Metastatic Lung Carcinoma in the Adrenal Gland (tissue), 1 donor: ENCODE measurements around the gene SCOC.

DNA sequence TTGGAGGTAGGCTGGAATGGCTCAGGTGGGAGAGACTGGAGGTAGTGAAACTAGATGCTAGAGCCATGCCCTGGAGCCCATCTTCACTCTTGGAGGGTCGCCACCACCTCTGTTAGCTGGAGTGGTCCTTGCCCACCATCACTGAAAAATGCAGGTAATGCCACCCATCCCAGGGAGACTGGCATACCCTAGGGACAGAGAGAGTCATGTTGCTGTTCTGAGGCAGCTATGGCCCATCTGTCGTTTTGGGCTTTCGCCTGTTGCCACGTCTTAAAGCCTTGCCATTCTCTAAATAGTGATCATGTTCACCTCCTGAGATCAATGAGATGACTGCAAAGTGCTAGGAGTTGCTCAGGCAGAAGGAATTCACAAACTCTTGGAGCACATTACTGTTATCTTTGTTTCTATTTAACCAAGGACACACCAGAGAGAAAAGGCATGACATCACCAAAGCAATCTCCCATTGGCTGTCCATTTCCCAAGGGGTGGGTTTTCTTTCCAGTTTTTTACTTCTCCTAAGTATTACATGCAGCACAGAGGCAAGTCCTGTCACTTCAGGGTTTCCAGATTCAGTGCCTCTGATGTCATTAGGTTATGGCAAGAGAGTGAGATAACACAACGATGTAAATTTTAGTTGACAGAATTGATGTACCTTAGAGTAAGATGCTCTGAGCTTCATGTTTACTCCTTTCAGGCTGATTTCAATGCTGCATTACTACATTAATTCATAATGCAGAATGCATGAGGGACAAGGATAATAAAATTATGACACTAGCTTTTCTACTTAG, 37.1 kb upstream of the SETD7 start:
- PRO-cap, result no peak

DNA sequence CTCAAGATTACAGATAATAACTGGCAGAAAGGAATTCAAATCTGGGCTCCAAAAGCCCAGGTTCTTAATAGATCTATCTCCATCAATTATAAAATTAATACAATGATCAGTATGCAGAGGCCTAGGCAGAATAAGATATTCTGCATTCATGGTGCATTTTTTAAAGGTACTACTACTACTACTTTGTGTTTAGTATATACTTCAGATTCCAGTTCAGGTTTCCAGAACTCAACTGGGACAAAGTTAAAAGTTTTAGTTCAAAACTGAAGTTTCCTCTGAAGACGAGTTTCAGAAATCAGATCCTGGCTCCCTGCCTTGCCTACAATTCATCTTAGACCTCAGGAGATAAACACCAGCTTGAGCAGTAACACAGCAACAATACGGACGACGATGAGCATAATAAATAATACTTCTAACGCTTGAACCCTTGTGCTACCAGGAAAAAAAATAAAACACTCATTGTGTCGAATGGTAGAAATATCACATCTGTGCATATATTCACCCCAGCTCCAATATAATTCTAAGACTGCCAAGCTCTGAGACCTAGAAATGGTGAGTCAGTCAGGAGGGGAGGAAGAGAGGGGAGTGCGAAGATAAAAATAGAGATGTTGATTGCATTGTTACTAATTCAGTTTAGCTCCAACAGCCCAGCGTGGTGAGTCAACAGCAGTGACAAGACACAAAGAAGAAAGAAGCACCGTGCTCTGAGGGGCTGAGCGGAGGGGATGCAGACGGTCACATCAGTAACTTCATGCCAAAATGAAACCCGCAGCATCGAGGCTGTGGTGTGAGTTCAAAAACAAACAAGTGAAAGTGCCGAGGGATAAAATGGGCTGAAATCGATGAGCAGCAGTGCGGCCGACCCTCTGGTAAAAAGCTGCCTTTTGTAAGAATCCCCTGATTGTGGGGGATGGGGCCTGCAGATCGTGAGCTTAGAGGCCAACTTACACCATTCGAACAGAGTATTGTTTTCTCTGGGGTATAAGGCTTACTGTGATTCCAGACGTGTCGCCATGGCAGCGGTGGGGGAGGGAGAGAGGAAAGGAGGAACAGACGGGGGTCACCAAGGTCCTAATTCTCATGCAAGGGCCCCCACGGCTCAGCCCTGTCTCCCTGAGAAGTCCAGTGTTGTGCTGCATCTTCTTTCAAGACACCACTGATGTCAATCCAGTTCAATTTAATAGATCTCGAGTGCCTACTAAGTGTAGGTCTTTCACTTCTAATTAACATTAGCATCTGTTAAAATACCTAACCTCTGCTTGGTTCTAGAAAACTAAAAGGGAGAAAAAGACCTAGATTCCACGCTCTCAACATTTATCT, 150.3 kb downstream of the MGST2 start:
- PRO-cap, result no peak

- PRO-cap, result no peak
These were observed 160.6 kb downstream of the MGST2 start for GRCh38 chr4:139826043-139826699.

DNA sequence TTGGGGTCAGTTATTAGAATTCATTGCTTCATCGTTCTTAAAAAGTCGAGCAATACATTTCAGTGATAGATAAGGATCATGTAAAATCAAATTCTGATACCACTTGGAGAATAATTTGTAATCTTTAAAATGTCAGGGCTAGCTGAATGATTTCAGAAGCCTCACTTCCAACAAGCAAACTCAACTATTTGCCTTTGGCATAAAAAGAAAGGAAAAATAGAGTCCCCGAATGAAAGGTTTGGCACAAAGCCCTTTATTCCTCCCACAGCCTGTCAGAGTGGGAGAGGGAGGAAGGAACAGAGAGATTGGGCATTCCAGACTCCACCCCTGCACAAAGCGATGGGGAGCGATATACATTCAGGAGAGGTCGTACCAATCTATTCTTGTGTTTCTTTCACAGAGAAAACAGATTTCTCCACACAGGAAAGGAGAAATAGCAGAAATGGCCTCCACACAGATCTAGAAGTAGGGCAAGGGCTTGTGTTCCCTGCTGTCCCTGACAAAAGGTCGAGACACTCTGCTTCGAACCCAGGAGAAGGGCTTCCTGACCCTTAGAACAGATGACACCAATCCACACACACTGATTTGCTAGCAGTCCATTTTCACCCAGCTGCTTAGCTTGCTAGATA, 197.5 kb downstream of the MAML3 start:
- PRO-cap, result no peak

DNA sequence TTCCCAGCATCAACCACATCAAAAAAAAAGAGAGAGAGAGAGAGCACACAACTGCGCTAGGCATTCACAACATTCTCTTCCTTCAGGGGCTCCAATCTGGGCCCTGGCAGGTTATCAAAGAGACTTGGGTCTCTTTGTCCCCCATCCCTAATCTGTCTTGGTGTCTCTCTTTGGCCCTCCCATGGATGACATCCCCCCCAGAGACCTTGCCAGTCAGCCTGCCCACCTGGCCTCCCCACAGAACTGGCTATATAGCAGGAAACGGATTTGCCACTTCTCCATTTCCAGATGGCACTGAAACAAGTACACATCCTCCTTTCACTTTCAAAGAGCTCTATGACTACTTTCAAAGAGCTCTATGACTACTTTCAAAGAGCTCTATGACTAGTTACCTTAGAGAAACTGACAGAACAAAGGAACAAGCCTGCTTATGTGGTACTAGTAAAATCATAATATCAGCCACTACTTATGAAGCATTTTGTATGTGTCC, 175.3 kb downstream of the MAML3 start:
- PRO-cap, result no peak

- PRO-cap, result no peak
These were observed 134.6 kb downstream of the MAML3 start for GRCh38 chr4:140019283-140019925.

GRCh38 chr4:140027002-140027891, 126.7 kb downstream of the MAML3 start:
- PRO-cap, result no peak

DNA sequence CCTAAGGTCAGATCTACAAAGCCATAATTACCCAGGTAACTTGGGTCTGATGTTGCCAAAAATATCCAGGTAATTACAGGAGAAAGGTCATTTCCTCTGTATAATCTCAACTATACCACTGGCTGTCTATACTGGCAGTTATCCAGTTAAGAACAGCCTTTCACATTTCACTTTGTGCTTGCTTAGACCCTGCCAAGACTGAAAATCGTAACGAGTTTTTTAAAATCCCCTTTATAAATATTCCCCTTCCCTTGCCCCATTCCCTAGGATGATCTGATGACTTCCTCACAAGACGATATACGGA, 105.5 kb downstream of the MAML3 start:
- PRO-cap, result no peak

DNA sequence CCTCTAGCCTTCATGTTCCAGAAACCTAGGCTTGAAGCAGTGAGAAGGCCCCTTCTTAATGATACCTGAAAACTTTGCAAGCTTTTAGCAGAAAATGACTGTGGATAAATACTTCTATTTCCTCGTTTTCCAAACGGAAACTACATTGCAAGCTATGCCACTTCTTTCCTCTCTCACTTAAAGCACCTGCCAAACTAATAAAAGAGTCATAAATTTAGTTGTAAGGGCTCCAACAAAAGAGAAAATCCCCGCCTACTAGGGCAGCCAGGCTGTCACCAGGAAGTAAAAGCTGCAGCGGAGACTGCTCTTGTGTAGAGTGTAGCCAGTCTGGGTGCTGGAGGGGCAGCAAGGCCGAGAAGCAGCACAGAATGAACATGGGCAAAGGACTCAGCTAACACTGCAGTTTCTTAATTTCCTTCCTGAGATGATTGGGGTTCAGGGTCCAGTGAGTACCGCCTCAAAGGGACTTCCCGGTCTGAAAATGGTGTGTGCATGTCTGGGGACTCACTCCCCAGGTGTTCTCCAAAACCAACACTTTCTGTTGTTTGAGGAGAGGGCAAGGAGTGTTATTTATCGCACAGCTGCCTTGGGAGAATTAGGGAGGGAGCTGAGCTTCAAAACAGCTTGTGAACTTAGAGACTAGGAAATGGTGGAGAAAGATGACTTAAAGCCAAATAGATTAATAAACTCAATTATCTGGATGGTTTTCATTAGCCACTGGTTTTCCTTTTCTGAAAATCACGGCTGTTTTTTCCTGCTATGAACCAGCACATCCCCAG, 89.4 kb upstream of the MAML3 start:
- PRO-cap, result unidirectional peak, plus-strand start at position 314 of the sequence

GRCh38 chr4:140251043-140251385, 97.0 kb upstream of the MAML3 start:
- PRO-cap, result no peak

DNA sequence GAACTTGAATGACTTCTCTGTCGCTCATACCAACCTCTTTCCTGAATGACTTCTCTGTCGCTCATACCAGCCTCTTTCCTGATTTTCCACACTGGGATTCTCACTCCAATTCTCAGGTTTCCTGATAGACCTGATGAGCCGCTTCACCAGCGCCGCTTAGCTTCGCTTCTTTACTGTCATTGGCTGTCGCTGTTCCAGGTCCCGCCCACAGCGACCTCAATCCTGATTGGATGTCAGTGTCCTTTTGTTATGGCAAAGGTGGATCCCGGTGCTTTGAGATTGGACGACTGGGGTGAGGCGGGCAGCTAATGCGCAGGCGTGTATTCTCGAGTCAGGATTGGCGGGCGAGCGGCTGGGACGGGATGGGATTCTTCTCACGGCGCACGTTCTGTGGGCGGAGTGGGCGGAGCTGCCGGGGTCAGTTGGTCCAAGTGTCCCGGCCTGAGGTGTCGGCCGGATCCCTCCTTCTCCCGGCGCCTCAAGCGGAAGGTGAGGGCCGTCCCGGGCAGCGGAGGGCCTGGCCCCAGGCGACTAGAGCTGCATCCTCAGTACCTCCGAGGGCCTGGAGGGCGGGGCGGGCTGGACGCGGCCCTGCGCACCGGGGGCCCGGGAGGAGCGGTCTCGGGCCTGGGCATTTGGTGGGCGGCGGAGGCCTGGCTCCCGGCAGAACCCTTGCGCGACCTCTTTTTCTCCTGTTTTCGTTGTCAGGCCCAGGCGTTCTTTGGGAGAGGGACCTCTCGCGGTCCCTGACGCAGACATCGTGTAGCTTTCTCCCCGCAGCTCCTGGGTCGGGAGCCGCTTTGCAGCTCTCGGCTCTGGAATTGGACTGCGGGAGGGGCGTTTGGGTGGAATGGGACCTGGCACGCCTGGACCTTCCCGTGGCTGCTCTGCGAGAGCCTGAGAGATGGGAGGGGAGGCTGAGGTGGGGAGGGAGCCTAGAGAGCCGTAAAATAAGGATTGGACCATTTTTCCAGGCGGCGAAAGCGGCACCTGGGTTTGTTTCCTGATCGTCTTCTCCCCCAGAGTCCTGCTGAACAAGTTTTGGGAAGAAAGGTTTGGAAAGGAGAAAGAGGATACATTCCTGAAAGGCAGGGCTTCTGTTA, at the start of gene SCOC:
TSS of gene SCOC (plus strand) at position 418 of the 1,103 bp plus-strand sequence.
- PRO-cap, result bidirectional peak, plus-strand start at position 421 of the sequence, minus-strand start at position 80 of the sequence

GRCh38 chr4:140809632-140810227, 53.5 kb upstream of the TBC1D9 start:
- PRO-cap, result no peak

- PRO-cap, result no peak
These were observed 54.8 kb upstream of the TBC1D9 start for GRCh38 chr4:140810964-140811358.

DNA sequence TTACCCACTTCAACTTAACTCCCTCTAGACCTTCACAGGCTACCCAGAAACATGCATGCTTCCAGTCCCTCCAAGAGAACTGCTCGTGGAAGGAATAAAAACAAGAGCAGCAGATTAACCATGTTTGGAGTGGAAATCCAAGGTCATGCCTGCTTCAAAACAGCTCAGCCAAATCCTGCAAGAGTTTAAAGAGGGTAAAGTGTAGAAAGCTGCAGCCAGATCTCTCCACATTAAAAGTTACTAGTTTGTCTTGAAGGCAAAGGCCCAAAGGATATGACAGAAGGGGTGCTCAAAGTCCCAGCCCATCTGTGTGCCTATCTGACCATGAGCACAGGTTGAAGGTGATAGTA, 139.2 kb downstream of the RNF150 start:
- PRO-cap, result no peak

DNA sequence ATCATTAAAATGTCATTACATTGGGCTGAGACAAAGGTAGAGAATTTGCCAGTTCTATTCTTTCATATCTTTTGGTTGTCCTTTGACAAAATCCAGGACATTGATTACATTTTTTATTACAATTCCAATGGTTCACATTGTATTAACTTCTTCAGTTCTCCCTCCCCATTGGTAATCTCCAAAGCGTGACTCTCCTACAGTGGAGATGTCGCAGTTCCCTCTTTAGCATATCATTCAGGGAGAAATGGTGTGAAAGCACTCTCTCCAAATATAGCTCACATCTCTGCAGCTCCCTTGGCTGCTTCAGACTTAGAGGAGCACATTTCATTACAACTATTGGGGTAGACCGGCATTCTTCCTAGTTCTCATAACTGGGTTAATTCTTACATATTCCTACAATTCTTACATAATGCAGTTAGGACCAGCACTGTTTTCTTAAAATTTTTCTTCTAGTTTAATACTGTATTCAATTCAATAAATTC, 25.4 kb downstream of the RNF150 start:
- PRO-cap, result no peak

GRCh38 chr4:141232415-141232812, 11.7 kb downstream of the ZNF330 start:
- PRO-cap, result no peak

- PRO-cap, result no peak
These were observed 496.4 kb downstream of the IL15 start for GRCh38 chr4:142132534-142133475.

- PRO-cap, result no peak
These were observed 540.4 kb downstream of the INPP4B start for GRCh38 chr4:142305644-142306222.

DNA sequence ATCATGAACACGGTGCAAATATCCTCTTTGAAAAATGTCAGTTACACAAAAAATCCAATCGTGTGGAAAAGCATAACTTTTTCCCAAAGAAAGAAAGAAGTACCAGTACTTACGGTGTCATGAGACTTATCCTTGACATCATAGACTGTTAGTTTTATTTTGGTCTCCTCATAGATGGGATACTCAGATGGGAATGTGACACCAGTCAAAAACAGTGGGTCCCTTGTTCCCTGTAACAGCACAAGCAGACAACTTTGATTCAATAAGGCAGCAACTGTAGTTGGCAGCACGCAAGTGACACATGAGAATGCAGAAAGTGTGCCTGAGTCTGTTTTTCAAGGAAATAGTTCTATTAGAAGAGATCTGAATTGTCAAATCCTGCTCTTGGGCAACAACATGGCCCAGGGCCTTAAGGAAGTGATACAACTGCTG, 443.3 kb downstream of the INPP4B start:
- PRO-cap, result no peak

DNA sequence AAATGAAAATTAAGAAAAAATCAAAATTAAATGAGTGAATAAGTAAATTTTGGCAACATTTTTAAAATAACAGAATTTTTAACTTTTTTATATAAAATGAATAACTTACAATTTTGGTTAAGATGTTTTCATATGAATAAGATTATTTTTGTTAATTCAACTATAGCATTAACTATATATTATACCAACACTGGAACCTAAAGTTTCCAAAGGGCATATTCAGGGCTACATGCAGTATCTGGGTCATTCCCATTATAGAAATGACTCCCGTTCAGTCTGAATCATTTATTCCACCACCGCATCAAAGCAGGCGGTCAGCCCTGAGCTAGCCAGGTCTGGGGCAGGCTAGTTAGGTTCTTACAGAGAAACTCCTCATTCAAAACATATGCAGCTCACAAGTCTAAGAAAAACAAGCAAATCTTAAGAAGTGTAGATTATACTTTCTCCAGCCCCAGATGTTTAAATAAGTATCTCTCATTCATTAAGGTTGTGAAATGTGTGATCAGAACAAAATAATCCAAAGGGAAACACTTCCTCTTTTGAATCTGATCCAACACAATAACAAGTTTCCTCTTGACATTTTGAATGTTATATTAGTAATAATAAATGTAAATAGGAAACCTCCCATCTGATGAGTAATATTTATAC, 442.0 kb downstream of the INPP4B start:
- PRO-cap, result no peak